Sciatic nerve (tissue), 1 donor: ENCODE measurements around the gene MAPK1.

DNA sequence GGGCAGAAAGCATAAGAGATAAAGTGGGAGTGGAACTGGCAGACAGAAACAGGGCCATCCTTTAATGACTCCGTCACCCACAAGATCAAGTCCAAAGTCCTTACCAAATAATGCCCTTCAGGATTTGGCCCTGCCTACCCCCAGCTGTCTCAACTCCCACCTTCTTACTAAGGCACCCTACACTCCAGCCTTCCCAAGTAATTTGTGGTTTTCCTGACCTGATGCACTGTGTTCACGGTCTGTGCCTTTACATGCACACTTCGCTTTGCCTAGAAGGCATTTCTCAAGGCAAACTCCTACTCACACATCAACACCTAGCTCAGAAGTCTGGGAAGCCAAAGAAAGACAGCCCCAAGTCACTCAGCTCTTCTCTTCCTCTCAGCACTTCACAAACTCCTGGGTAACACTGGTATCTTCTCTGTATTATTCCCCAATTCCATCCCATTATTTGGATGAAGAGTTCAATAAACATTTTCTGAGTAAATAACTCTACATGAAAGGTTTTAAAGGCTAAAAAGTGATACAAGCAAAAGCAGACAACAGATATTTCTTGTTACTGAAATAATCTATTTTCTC is 5.9 kb downstream of the MAPK1 start:
- PRO-cap = no peak

DNA sequence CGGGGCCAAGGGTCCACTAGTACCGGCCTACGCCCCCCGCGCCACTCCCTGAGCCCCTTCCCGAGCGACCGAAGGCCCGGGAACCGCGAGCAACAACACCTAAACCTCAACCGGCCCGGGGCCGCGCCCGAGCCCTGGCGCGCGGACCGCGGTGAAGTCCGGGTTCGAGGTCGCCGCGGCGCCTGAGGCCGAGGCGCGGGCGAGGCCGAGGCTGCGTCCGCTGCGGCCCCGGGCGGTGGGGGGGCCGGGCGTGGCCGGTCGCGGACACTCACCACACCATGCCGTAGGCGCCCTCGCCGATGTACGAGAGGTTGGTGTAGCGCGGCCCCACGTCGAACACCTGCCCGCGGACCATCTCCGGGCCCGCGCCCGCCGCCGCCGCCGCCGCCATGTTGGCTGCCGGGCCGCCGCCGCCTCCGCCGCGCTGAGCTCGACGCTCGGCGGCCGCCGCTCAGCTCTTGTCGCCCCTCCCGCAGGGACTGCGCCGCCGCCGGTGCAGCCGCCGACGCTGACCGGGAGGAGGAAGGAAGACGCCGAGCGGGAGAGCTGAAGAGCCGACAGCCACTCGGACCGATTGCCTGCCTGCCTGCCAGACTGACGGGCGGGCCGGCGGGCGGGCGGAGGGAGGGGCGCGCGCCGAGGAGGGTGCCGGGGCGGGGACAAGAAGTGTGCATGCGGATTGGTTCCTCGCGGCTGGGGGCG is at the start of gene MAPK1:
MAPK1 (minus strand) TSS at position 596 of the 702 bp plus-strand sequence.
- PRO-cap = bidirectional peak, plus-strand start at position 167 of the sequence, minus-strand start at position 136 of the sequence; bidirectional peak, plus-strand start outside the sequence, minus-strand start at position 596 of the sequence

GRCh38 chr22:21940430-21941074 is 12.1 kb downstream of the PPM1F start:
- PRO-cap = bidirectional peak, plus-strand start at chr22:21940759, minus-strand start at chr22:21940647

GRCh38 chr22:22023612-22024111 is 41.1 kb upstream of the TOP3B start:
- PRO-cap = no peak

- PRO-cap = no peak
These were observed 43.1 kb upstream of the TOP3B start for GRCh38 chr22:22025455-22026250.

- PRO-cap = no peak
These were observed 36.6 kb upstream of the VPREB1 start for GRCh38 chr22:22207968-22208455.

- PRO-cap = bidirectional peak, plus-strand start at chr22:22298142, minus-strand start at chr22:22298087
These were observed 53.4 kb downstream of the VPREB1 start for GRCh38 chr22:22297521-22298826.

- PRO-cap = no peak
These were observed 53.3 kb downstream of the GGTLC2 start for GRCh38 chr22:22697672-22698128.

- PRO-cap = unidirectional peak, minus-strand start at chr22:22715001
These were observed 70.4 kb downstream of the GGTLC2 start for GRCh38 chr22:22714762-22715248.

GRCh38 chr22:22822396-22822856 is 65.2 kb upstream of the IGLL5 start:
- PRO-cap = no peak

- PRO-cap = no peak
These were observed 6.0 kb downstream of the IGLL5 start for GRCh38 chr22:22893388-22894183.

- PRO-cap = no peak
These were observed 11.7 kb downstream of the IGLL5 start for GRCh38 chr22:22899237-22899879.

DNA sequence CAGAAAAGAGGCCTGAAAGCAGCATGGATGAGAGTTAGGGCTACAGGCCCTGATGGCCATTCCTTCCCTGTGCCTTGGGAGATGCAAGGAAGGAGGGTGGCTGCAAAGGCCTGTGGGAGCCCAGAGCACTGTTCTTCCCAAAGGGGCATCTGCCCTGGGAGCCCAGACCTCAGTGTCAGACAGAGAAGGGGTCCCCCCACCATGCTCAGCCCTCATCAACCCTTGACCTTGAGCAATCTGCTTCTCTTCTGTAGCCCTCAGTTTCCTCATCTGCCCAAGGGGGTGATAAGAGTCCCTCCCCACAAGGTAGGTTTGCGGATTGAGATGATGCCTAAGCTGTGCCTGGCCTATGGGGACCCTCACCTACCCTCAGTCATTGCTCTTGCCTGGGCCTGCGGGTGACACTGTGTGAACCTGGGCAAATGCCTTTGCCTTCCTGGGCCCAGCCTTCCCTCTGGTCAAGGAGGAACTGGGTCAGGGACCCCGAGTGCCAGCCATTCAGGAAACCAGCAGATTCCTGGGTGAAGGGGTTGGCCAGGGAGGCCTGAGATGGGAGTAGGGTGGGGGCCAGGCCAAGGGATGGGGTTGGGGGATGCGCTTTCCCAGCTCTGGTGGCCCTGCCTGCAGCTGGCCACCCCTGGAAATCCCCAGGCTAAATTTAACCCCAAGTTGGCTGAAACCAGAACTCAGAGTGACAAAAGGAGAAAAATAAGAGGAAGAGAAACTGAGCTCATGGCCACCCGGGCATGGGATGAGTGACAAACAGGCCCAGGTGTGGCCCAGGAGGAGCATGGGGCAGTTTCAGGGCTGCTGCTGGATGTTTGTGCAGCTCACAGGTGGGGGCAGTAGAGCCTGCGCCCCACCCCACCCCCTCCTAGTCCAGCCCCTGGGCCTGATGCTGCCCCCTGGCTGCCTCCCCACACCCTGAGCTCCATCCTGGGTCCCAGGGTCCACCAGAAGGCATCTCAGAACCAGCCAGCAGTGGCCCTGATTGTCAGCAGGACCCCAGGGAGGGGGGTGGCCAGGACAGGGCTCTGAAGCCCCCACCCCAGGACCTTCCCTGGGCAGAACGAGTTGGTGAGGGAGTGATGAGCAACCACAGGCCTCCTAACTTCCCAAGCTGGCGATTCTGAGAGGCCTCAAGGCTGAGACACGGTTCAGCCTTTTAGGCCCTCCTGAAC is 47.8 kb downstream of the IGLL5 start:
- PRO-cap = no peak

- PRO-cap = no peak
These were observed 87.6 kb downstream of the IGLL5 start for GRCh38 chr22:22975263-22975592.

DNA sequence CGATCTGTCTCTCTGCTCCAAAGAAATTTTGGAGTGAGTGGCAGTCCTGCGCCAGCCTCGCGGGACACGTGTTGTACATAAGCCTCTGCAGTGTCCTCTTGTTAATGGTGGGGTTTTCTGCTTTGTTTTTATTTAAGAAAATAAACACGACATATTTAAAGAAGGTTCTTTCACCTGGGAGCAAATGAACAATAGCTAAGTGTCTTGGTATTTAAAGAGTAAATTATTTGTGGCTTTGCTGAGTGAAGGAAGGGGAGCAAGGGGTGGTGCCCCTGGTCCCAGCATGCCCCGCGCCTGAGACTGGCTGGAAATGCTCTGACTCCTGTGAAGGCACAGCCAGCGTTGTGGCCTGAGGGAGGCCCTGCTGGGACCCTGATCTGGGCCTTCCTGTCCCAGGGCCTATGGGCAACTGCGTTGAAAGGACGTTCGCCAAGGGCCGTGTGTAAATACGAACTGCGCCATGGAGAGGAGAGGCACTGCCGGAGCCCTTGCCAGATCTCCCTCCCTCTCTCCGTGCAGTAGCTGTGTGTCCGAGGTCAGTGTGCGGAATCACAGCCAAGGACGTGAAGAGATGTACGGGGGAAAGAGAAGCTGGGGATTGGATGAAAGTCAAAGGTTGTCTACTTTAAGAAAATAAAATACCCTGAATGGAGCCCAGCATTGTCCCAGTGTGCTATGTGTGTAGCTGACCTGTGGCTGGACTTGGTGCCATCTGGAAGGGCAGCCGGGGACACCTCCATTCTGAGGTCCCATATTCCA is 17.2 kb downstream of the RSPH14 start:
- PRO-cap = no peak

DNA sequence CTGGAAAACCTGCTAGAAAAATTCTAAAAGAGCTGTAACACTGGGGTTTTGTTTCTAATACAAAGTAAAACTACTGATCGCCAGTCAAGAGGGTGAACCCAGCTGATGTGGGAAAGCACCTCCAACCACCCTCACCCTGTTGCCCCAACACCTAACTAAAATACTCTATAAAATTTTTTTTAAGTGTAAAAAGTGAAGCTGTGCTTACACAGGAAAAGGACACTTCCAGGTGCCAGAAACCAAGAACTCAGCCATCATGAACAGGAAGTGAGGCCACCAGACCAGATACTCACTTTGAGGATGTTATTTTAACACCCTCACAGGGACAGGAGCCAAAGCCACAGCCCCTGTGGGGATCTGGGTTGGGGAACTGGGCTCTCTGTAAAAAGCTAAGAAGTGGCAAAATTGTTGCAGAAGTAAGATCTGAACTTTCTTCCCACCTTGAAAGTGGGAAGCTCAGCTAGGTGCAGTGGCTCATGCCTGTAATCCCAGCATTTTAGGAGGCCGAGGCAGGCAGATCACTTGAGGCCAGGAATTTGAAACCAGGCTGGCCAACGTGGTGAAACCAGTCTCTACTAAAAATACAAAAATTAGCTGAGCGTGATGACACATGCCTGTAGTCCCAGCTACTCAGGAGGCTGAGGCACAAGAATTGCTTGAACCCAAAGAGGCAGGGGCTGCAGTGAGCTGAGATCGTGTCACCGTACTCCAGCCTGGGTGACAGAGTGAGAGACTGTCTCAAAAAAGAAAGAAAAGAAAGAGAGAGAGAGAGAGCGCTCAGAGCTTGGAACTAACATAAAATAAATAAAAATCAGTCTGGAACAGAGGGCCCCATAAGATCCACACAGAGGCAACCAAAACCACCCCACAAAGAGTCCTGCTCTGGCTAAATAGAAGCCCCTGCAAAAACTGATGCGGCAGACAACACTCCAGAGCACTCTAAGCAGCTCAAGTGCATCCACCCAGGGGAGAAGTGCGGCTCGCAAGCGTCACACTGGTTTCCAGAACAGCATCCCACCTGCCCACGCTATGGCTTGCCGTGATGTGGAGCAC is 3.6 kb downstream of the RSPH14 start:
- PRO-cap = no peak

DNA sequence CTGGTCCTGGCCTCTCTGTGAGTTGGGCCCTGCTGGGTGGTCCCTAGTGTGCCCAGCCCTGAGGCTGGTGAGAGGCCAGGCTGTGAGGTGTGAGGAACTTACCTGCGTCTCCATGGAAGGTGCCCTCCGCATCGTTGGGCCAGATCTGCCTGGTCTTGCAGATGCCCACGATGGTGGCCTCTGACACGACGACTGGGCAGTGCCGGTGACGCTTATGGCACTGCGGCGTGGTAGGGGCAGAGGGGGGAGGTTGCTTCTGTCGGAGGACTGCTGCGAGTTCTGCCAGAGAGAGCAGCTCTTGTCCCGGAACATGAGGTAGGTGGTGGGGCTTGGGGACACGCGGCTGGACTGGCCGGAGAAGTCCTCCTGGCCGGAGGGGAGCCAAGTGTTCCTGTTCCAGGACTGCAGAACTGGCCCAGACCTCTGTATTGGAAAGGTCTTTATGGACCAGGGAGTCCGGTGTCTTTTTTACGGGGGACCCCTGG is 451 bp upstream of the BCR start:
- PRO-cap = unidirectional peak, plus-strand start at position 239 of the sequence

- PRO-cap = no peak
These were observed 18.9 kb downstream of the BCR start for GRCh38 chr22:23199133-23199644.

DNA sequence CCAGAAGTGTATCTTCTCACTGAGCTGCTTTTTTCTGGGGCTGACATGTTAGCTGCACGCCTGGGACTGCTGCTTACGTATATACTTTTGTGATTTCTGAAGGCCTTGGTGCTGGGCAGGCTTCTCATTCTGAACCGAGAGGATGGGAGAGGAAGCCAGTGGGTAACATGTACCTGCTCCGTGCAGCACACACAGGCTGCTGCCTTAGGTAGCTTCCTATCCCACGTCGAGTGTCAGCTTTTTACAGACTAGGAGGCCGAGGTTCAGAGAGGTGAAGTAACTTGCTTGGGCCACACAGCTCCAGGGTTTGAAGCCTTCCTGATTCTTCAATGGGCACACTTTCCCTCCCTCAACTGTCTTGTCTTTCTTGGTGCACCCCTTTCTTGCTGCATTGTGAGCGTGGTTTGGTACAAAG is 74.8 kb downstream of the BCR start:
- PRO-cap = no peak

- PRO-cap = no peak
These were observed 135.3 kb downstream of the BCR start for GRCh38 chr22:23315481-23316229.